NCI-H460 (cell line): ENCODE results near the genes PRR15 and FKBP14.

DNA sequence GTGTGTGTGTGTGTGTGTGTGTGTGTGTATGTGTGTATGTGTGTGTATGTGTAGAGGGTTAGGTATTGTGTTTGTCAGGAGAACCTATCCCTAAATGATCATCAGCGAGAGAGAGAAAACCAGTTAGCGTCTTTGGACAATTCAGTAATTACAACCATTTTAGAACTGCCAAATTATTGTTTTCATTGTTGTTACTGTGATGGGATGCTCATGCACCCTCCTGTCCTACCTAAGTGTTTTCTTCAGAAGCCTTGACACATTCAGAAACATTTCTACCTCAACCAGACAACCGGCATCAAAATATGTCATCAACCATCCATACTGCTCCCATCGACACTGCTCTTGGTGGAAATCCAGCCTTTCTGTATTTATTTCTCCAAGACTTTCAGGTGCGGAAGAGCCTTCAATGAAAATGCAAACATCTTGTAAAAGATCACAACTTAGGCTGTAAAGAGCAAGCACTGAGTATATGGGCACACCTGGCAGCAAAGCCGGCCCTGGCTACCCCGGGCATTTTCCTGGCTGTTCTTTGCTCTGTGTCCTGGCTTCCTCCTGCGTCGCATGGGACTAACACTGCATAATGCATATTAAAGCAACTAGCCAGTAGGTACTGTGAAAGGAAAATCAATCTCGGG is 10.1 kb downstream of the JAZF1 start:
RAMPAGE:
- cytosol, long total RNA = no peak
- long total RNA = no peak
- nucleus, long total RNA = no peak

GRCh38 chr7:28311677-28312067 is 100.6 kb upstream of the CREB5 start:
RAMPAGE:
- cytosol, long total RNA = no peak
- long total RNA = no peak
- nucleus, long total RNA = no peak

RAMPAGE:
- cytosol, long total RNA = no peak
- long total RNA = no peak
- nucleus, long total RNA = no peak
Measured at GRCh38 chr7:28356673-28356967, 55.7 kb upstream of the CREB5 start.

RAMPAGE:
- cytosol, long total RNA = no peak
- long total RNA = no peak
- nucleus, long total RNA = no peak
Measured at GRCh38 chr7:28516335-28516621, 104.0 kb downstream of the CREB5 start.

DNA sequence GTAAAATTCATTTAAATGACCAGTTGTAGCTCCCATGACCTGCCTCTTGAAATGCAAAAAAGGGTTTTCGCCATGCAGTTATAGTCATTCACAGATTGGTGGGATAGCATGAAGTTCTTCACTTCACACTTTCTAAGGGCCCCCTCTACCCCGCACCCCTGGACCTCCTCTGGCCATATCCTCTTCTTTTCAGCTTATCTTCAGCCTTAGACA is 215.2 kb downstream of the CREB5 start:
RAMPAGE:
- cytosol, long total RNA = no peak
- long total RNA = no peak
- nucleus, long total RNA = no peak

RAMPAGE:
- cytosol, long total RNA = no peak
- long total RNA = no peak
- nucleus, long total RNA = no peak
Measured at GRCh38 chr7:28957029-28957409, 1.1 kb downstream of the TRIL start.

RAMPAGE:
- cytosol, long total RNA = no peak
- long total RNA = no peak
- nucleus, long total RNA = no peak
Measured at GRCh38 chr7:28984554-28984847, 26.4 kb upstream of the TRIL start.

GRCh38 chr7:29189640-29190320 is 4.8 kb upstream of the CHN2 start:
RAMPAGE:
- cytosol, long total RNA = no peak
- long total RNA = no peak
- nucleus, long total RNA = no peak

GRCh38 chr7:29254625-29255069 is 60.1 kb downstream of the CHN2 start:
RAMPAGE:
- cytosol, long total RNA = no peak
- long total RNA = no peak
- nucleus, long total RNA = no peak

RAMPAGE:
- cytosol, long total RNA = no peak
- long total RNA = no peak
- nucleus, long total RNA = no peak
Measured at GRCh38 chr7:29265082-29265557, 70.5 kb downstream of the CHN2 start.

DNA sequence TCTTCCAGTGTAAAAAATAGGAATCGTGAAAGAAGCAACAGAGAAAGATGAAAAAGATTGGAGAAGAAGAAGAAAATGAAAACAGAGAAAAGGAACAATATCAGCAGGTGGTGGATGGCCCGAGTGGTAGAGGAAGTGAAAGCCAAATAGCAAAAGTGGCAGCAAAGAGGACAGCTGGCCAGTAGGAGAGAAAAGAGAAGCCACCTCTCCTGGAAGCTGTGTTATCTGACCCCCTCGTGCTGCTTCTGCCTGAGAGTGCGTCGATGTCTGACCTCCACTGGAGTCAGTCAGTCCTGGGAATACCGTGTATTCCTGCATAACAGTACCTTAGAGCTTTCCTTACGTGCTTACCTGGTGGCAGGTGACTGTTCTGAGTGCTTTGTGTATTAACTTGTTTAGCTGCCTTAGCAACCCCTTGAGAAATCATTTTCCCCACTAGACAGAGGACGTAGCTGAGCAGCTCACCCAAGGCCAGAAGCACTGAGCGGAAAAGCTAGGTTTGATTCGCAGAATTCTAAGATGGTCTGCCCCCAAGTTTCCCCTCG is 88.3 kb downstream of the CHN2 start:
RAMPAGE:
- cytosol, long total RNA = no peak
- long total RNA = no peak
- nucleus, long total RNA = no peak

GRCh38 chr7:29328081-29328487 is 133.5 kb downstream of the CHN2 start:
RAMPAGE:
- cytosol, long total RNA = no peak
- long total RNA = no peak
- nucleus, long total RNA = no peak

DNA sequence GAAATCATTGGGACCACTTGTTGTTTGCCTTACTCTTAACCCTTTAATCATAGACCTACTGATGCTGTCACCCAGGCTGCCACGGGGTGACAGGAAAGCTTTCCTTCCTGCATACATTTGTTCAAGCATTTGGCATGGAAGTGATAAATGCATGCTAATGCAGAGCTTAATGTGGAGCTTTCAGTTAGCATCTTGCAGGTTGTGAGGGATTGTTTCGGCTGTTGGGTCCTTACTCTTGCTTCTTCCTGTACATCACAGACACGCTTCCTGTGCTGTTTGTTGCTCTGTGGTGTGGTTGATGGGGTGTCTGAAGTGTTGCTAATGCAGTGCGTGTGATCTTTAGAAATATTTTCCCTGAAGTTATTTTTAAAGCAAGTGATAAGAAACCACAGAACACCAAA is 143.0 kb downstream of the CHN2 start:
RAMPAGE:
- cytosol, long total RNA = no peak
- long total RNA = no peak
- nucleus, long total RNA = no peak

RAMPAGE:
- cytosol, long total RNA = no peak
- long total RNA = no peak
- nucleus, long total RNA = no peak
Measured at GRCh38 chr7:29563534-29564459, at the start of gene PRR15. PRR15 (plus strand) TSS chr7:29563835.

RAMPAGE:
- cytosol, long total RNA = no peak
- long total RNA = no peak
- nucleus, long total RNA = no peak
Measured at GRCh38 chr7:29565492-29566469, 2.1 kb downstream of the PRR15 start.

DNA sequence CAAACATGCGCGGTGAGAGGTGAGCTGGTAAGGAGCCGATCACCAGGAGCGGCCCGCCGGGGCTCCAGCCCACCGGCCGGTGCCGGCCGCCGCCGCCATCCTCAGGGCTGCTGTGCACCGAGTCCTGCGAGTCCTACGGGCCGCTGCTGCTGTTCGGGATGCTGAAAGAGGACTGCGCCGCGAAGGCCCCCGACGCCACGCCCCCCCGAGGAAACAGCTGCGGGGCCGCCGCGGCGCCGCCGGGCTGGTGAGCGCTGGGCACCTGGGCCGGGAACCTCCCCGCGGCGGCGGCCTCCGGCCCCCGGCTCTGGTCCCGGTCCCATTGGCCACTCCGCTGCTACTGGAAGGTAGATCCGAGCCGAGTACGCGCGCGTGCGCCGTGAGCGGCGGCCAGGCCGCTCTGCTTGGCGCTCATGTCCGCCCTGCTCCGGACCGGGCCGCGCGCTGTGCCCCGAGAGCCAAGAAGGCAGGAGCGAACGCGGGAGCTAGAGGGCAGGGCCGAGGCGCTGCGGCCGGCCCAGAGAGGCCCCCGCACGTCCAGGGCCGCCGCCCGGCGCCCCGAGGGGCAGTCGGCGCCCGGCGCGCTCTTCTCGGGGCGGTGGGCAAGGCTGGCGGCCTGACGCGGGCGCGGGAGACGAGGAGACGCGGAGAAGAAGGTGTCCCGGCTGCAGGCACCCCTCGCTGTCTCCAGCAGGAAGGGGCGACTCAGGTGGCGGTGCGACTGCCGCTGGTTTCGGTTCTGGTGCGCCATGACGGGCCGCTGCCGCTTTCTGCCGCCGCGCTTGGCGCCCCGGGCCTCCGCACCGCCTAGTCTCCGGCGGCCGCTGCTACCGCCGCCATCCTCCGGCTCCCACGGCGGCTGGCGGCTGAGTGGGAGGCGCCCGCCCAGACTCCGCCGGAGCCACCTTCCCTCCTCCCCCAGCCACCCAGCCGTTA is 121.3 kb upstream of the WIPF3 start:
RAMPAGE:
- cytosol, long total RNA = no peak
- long total RNA = no peak
- nucleus, long total RNA = no peak

DNA sequence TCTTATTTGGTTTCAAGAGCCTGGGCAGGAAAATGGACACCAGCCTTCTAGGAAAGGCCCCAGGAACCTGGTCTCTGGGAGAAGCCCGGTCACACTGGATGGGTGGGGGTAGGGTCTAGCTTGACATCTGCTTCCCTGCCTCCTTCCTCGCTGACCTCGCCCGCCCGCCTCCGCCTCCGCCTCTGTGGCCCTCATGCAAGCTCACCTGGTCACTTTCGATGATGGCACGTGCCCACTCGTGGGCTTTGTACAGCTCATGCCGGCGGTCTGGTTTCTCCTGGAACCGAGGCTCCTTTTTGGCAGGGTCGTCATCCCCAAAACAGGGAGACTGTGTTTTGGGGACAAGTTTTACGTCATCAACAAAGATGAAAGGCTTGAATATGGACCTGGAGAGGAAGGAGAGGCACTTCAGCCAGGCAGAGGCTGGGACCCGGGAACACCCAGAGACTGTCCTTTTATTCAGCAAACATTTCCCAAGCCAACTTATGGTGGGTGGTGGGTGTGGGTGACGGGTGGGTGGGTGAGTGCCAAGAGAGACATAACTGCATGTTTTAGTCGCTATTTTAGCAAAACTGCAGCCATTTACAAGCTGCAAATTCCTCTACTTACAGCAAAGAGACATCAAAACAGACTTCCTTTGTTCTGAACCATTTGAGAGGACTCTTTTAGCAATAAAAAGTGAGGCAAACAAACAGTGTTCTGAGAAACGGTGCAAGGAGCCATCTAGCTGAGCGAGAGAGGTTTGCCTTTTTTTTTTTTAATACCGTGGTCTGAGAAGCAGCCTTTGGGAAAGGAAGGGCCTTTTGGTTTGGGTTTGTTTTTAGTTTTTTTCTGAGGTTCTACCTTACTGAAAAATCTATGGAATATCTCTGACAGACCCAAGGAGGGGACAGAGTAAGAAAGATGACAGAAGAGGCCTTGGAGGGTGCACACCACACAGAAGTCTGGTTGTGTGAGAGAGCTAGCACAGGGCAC is 63.1 kb downstream of the SCRN1 start:
RAMPAGE:
- cytosol, long total RNA = no peak
- long total RNA = no peak
- nucleus, long total RNA = no peak

DNA sequence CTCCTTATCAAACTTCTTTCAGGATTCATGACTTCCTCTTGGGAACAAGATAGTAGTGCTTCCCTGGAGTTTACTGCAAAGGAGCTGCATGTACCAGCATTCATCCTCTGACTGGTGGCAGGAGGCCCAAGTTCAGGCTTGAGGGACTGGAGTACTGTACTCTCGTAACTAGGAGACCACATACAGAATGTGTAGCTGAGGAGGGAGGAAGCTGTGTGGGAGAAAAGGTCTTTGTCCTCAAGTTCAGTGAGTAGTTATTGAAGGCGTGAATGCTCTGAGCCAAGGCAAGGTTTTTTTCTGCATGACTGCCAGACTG is 12.9 kb downstream of the SCRN1 start:
RAMPAGE:
- cytosol, long total RNA = no peak
- long total RNA = no peak
- nucleus, long total RNA = no peak

DNA sequence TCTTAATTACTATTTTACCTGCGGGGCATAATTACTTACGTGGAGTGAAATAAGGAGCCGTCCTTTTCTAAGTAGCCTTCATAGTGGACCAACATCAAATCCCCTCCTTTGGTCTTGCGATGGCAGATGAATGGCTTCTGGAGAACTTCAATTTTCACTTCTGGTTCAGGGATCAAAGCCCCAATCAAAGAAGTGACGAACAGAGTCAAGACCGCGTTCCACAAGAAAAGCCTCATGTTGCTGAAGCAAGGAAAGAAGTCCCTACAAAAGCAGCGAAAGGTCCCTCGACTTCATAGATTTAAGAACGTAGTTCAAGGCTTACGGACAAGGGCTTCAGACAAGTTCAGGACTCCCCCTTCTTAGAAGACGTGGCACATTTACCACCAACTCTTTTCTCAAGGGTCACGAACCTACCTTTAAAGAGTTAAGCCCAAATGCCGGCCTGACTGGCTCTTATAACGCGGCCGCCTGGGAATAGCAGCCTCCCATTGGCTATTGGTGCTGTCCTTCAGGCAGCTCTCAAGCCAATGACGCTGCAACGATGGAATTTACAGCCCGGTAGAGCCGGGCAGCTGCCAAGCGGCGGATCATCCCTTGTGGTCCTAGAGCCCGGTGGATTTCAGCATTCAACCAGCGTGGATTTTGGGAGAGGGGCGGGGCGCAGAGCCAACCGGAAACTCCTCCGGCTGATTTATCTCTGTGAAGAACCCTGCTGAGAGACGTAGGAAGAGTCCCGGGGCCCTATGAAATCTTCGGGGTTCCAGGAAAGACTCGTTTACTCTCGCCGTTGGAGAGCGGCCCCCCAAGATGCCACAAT is at the start of gene FKBP14:
Gene FKBP14 (minus strand): TSS at position 430 of the 817 bp plus-strand sequence.
RAMPAGE:
- cytosol, long total RNA = start-site peak on the minus strand centred at position 384 of the sequence, 45 bp wide, 133 and 42 reads in 2 replicates
- long total RNA = no peak
- nucleus, long total RNA = no peak

DNA sequence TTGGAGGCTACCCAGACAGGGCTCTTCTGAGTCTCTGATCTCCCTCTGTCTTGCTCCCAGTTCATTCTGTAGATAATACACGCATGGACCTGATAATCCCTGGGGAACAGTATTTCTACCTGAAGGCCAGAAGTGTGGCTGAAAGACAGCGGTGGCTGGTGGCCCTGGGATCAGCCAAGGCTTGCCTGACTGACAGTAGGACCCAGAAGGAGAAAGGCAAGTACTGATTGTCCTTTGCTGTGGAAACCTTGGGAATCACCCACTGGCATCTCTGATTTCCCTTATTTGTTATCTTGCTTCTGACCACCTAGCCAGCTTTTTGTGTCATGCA is 17.9 kb downstream of the PLEKHA8 start:
RAMPAGE:
- cytosol, long total RNA = no peak
- long total RNA = no peak
- nucleus, long total RNA = no peak